B cell (primary cell): ENCODE results near the genes CHRND and UGT1A7.

DNA sequence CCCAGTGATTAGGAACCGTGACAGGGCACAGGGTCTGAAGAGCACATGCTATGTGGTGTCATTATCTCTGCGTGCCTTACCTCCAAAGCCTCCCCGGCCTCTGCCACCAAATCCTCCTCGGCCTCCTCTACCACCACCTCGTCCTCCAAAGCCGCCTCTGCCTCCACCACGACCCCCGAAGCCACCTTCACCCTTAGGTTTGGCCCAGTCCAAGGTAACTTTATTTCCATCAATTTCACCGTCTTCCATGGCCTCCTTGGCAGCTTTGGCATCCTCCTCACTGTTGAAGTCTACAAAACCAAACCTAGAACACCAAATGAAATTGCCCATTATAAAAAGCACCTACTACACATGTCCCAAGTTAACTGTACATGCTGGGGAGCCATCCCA, 9.0 kb downstream of the NCL start:
- PRO-cap, result no peak
- CAGE, long polyA plus RNA, result no peak

- PRO-cap, result no peak
- CAGE, long polyA plus RNA, result no peak
Measured at GRCh38 chr2:231554110-231554592, 23.9 kb upstream of the NMUR1 start.

DNA sequence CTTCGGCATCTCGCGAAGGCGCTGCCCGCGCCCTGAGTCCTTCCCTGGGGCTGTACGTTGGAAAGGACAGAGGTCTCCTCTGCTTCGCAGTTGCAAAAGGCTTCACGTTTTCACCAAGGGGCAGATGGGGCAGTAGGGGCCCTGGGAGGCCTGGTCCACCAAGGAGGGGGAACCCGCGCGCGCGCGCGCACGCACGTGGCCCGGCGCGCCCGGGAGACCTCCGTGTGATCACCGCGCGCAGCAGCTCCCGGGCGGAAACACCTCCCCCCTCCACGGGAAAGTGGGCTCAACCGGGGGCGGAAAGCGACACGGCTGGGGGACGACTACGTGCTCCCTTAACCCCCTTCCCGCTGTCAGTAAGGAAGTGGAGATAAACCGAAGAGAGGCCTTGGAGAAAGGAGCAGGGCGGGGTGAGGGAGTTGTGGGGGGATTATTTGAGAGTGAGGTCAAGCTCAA, 22.0 kb downstream of the TEX44 start:
- PRO-cap, result no peak
- CAGE, long polyA plus RNA, result no peak

DNA sequence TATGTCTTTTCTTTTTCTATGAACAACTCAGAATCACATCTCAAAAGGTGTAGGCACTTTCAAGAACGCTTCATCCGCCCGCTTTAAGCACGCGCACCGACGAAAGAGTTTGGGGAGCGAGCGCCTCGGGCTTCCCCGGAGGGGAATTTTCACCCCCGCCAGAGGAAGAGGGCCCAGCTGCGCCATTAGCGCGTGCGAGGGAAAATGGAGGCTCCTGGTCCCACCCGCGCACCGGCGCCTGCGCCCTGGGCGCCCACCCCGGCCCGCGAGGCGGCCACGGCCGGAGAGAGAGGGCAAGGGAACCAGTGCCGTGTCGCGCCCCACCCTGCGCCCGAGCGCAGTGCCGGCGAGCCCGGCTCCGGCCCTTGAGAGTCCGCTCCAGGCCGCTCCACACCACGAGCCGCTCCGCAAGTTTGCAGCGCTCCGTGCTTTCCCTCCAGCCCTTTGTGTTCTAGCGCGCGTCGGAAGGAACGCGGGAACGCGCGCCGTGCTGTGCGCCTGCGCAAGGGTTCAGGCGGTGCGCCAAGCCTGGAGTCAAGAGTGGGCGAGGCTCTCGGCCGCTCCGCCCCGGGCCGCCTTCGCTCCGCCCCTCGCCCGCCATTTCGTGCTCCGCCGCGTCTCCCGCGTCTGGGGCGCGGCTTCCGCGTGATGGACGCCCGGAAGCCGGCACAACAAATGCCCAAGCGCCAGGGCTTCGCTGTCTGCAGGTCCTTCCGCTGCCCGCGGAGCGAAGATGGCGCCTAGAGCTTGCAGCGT, 46.3 kb upstream of the PTMA start:
- PRO-cap, result bidirectional peak, plus-strand start at position 185 of the sequence, minus-strand start at position 85 of the sequence; bidirectional peak, plus-strand start at position 700 of the sequence, minus-strand start at position 342 of the sequence
- CAGE, long polyA plus RNA, result no peak

DNA sequence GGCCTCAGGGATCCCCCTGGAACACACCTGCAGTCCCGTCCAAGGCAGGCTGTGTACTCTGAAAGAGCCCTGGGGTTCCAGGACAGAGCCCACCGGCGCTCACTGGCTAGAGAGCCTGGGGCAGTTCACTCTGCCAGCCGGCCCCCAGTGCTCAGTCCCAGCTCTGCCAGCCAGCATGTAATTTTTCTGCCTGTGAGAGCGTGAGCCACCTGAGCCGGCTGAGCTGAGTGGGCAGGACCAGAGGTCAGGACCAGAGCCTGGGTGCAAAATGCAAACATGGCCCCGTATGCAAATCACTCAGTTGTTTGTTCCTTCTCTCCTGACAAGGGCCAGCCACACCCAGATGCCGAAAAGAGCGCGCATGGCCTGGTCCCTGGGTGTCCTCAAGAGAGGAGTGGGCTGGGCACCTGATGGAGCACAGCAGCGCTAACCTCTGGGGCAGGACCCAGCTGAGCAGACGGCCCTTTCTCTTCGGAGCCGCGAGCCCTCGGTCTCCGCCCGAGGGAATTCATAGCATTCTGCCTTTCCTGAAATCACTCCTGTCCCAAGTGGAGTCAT, 36.6 kb upstream of the PTMA start:
- PRO-cap, result bidirectional peak, plus-strand start at position 342 of the sequence, minus-strand start at position 229 of the sequence
- CAGE, long polyA plus RNA, result start-site peak on the plus strand centred at position 341 of the sequence, 18 bp wide, 16 and 23 reads in 2 replicates

GRCh38 chr2:232319847-232320277, 58.7 kb upstream of the ALPP start:
- PRO-cap, result no peak
- CAGE, long polyA plus RNA, result no peak

DNA sequence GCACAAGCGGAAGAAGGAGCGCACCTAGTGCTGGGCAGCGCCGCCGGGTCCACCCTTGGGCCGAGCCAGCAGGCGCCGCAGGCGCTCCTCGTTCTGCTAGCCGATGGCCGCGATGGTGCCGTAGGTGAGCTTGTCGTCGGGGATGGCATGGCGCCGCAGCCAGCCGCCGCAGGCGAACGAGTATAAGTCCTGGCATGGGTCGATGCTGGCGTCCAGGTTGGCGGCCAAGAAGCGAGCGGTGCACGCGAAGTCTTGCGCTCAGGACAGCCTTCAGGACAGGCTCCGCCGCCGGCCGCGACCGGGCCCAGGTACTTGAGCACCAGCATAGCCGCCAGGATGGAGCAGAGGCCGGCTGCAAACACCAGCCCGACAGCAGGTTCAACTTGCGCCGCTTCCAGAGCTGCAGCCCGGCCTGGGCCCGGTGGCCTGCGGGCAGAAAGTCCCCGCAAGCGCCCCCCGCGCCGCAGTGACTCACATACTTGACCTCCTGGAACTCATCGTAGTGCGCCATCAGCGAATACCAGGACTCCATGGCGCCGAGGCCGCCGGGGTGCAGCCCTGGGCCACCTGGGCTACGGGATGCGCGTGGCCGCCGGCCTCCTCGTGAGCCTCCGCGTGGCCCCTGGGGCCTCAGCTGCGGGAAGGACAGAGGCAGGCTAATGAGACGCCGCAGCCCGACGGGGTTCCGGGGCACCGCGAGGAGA, 8.5 kb downstream of the ALPP start:
- PRO-cap, result no peak
- CAGE, long polyA plus RNA, result no peak

GRCh38 chr2:232525595-232526273, at the start of gene CHRND:
Gene CHRND (plus strand): TSS chr2:232526160.
- PRO-cap, result no peak
- CAGE, long polyA plus RNA, result no peak

DNA sequence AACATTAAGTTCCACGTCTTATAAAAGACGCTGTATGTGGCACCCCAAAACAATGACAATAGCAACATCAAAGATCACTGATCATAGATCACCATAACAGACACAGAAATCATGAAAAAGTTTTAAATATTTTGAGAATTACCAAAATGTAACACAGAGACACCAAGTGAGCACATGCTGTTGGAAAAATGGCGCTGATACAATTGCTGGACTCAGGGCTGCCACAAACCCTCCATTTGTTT, 437 bp downstream of the TIGD1 start:
- PRO-cap, result bidirectional peak, plus-strand start outside the sequence, minus-strand start at position 201 of the sequence
- CAGE, long polyA plus RNA, result no peak

- PRO-cap, result no peak
- CAGE, long polyA plus RNA, result no peak
Measured at GRCh38 chr2:232784751-232785171, 8.4 kb upstream of the KCNJ13 start.

DNA sequence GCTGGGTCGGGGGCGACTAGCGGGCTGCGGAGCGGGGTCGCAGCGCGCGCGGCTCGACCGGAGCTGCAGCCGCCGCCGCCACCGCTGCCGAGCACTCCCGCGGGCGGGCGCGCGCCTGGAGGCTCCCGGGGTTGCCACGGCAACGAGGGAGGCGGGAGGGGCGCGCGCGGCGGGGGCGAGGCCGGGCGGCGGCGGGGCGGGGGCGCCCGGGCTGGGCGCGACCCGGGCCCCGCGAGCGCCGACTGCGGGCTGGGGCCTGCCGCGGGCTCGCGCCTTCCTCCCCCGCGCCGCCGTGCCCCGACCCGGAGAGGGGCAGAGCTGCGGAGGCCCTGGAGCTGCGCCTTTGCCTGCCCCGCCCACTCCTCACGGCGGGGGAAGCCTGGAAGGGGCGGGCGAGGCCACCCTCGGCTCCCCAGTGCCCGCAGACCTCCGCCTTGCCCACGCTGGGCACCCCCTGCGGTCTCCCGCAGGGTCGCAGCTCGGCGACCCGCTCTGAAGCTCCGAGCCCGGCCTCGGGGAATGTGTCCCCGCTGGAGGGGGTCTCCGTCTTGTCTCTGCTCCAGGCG, 58.1 kb downstream of the SNORC start:
- PRO-cap, result no peak
- CAGE, long polyA plus RNA, result no peak

GRCh38 chr2:233079011-233080108, 19.2 kb downstream of the INPP5D start:
- PRO-cap, result no peak
- CAGE, long polyA plus RNA, result no peak

GRCh38 chr2:233148012-233148386, 87.9 kb downstream of the INPP5D start:
- PRO-cap, result unidirectional peak, plus-strand start at chr2:233148169
- CAGE, long polyA plus RNA, result no peak

GRCh38 chr2:233165502-233166066, 85.9 kb upstream of the ATG16L1 start:
- PRO-cap, result no peak
- CAGE, long polyA plus RNA, result no peak

GRCh38 chr2:233200927-233201283, 50.6 kb upstream of the ATG16L1 start:
- PRO-cap, result no peak
- CAGE, long polyA plus RNA, result no peak

GRCh38 chr2:233264743-233265166, 13.3 kb downstream of the ATG16L1 start:
- PRO-cap, result no peak
- CAGE, long polyA plus RNA, result no peak

GRCh38 chr2:233356486-233357393, 2.4 kb downstream of the DGKD start:
- PRO-cap, result no peak
- CAGE, long polyA plus RNA, result start-site peak on the plus strand at chr2:233357057-233357107, 17 and 30 reads in 2 replicates

- PRO-cap, result no peak
- CAGE, long polyA plus RNA, result start-site peak on the plus strand at chr2:233358629-233359665, 13 and 18 reads in 2 replicates
Measured at GRCh38 chr2:233359027-233359808, 4.9 kb downstream of the DGKD start.

- PRO-cap, result no peak
- CAGE, long polyA plus RNA, result no peak
Measured at GRCh38 chr2:233469639-233470455, 96.7 kb downstream of the USP40 start.

- PRO-cap, result no peak
- CAGE, long polyA plus RNA, result no peak
Measured at GRCh38 chr2:233681633-233682015, at the start of gene UGT1A7. Gene UGT1A7 (plus strand): TSS chr2:233681901.